ENCODE measurements around a stretch of chr17.

DNA sequence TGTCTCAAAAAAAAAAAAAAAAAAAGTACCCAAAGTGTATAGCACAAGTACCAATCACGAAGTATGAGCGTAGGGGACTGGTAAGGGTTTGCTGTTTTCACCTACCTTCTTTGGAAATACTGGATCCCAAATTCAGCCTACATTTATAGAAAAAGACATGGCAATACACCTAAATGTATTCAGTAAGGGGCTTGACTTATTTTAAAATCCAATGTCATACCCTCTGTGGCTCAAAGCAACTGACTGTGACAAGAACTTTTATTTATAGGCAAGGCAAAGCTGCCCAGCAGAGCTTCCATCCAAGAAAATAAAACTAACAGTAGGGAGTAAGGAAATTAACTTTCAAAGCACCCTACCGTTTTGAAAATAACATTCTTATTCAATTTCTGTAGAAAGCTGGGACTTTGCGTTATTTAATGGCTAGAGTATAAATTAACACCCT is 1.9 kb downstream of the WIPI1 start:
- RRBS: no CpG with 5 or more reads among the region's 4 CpGs

DNA sequence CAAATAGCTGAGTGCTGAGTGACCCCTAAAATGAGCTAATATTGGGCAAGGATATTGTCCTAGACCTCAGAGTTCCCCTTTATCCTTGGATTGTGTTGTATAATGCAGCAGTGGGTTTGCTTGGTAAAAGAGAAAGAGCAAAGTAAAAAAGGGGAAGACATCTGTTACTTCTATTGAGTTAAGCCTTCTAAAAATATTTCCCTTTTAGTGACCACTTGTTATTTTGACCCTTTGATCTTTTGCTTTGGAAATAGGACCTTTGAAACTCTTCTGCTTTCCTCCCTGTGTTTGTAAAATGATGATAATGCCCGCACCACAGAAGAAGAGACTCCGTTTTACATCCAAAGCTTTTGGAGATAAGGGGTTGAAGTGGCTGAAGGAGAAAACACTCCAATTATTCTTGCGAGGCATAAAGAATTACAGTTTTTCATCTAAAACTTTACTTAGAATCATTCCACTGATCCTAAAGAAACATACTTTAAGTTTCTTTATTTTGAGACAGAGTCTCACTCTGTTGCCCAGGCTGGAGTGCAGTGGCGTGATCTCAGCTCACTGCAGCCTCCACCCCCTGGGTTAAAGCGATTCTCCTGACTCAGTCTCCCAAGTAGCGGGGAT is 26.9 kb upstream of the PRKAR1A start:
- RRBS: no CpG with 5 or more reads among the region's 6 CpGs

DNA sequence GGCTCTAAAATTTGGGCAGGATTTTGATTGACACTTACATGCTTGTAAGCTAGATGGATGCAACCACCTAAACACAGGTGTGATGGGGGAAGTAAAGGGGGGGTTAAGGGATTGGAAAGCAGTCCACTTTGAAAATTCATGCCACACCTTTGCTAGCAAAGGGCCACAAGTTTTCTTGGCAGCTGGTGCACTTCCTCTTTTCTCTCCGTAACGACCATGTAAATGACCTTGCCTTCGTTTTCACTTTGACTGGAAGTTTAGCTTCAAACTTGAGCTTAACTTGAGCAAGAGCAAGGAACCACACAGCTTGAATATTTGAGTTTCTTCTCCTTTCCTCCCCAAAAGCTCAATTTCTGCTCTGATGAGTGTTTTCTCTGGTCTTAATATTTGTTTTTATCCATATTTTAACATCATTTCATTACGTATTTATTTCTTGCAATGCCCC is 14.2 kb upstream of the PRKAR1A start:
- RRBS: no CpG with 5 or more reads among the region's 4 CpGs

- RRBS: no CpG with 5 or more reads among the region's 4 CpGs
These were observed 2.6 kb upstream of the PRKAR1A start for GRCh38 chr17:68509551-68510180.

- RRBS: no CpG with 5 or more reads among the region's 9 CpGs
These were observed 10.4 kb downstream of the PRKAR1A start for GRCh38 chr17:68522567-68523050.

GRCh38 chr17:68541266-68542407 is 29.4 kb downstream of the PRKAR1A start:
- RRBS: no CpG with 5 or more reads among the region's 16 CpGs

- RRBS: 83% methylated on average over 1 of the region's 4 CpGs
These were observed 30.6 kb downstream of the PRKAR1A start for GRCh38 chr17:68542873-68543138.

- RRBS: no CpG with 5 or more reads among the region's 9 CpGs
These were observed 1.9 kb upstream of the FAM20A start for GRCh38 chr17:68602851-68603777.

DNA sequence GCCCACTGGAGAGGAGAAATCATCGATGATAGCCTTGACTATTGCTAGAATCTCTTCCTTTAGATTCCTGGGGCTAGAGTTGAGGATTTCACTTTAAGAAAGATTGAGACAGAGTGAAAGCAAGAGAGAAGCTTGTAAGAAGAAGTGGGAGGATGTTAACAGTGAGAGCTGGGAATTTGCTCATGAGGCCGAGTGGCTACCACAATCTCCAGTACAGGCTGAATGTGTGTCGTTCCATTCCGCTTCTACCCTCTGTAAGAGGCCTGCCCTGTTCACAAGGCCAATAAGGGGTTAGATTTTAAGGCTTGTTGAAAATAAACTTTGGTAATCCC is 170.9 kb upstream of the FAM20A start:
- RRBS: no CpG with 5 or more reads among the region's 4 CpGs

DNA sequence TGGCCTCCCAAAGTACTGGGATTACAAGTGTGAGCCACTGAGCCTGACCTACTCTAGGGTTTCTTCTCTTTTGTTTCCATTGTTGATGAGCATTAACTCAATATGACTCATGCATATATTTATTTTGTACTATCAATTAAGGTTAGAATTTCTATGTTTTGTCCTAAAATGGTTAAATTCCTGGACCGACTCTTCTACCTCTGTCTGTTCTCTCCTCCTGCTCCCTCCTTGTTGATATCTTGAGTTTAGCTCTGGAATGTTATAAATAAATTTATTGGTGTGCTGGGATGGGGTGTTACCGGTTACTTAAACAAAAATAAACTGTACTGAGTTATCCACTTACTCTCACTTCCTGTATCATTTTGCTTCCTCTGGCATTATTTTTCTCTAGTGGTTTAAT is 120.2 kb downstream of the ABCA8 start:
- RRBS: no CpG with 5 or more reads among the region's 2 CpGs

DNA sequence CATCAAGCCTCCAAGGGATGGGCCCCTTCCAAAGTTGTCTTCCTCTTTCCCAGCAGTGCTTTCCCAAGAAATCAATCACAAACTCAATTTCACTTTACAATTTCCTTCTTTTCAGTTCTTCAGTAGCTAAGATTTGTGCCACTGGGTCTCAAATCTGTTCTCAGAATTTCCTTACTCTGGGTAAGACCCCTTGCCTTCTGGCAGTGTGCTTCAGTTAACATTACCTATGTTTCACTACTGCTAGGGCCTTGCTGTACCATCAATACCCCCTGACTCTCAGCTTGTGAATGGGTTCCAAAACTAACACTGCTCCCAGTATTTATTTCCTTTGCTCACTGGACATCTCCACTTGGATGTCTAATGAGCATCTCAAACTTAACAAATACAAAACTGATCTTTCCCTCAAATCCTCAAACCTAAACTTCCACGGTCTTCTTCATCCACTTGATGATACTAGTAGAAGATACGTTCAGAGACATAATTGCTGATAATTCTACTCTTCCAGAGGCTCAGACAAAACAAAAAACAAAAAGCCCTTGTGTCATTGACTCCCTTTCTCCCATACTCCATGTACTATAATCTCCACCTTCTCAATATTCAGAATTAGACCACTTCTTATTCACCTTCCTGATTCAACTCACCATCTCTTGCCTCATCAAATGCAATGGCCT is 12.2 kb upstream of the ABCA10 start:
- RRBS: no CpG with 5 or more reads among the region's 2 CpGs

DNA sequence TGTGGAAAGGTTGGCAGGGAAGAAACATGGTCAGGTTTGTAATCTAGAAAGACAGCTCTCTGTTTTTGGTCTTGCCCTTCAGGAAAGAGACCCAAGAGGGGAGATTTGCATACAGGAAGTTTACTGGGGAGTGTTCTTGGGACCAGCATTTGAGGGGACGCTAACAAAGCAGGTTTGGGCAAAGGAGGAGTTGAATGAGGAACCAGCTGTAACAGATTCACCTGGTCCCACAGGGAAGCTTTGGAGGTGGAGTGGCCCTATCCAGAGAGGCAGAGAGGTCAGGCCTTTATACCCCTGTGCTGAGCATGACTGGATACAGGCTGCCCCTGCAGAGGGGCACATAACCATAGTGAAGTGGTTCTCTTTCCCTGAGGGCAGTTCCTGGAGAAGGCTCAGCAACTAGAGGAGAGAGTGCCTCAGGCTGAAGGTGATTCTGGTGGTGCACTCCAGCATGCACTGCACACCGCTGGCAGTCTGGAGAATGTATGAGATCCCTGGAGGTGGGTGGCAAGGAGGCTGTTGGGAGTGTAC is 37.0 kb downstream of the MAP2K6 start:
- RRBS: no CpG with 5 or more reads among the region's 2 CpGs

- RRBS: no CpG with 5 or more reads among the region's 6 CpGs
These were observed 19.9 kb upstream of the KCNJ16 start for GRCh38 chr17:70054801-70055761.

GRCh38 chr17:70104682-70105612 is 29.9 kb downstream of the KCNJ16 start:
- RRBS: no CpG with 5 or more reads among the region's 15 CpGs

- RRBS: no CpG with 5 or more reads among the region's 5 CpGs
These were observed 1.8 kb downstream of the KCNJ2 start for GRCh38 chr17:70171077-70171664.

DNA sequence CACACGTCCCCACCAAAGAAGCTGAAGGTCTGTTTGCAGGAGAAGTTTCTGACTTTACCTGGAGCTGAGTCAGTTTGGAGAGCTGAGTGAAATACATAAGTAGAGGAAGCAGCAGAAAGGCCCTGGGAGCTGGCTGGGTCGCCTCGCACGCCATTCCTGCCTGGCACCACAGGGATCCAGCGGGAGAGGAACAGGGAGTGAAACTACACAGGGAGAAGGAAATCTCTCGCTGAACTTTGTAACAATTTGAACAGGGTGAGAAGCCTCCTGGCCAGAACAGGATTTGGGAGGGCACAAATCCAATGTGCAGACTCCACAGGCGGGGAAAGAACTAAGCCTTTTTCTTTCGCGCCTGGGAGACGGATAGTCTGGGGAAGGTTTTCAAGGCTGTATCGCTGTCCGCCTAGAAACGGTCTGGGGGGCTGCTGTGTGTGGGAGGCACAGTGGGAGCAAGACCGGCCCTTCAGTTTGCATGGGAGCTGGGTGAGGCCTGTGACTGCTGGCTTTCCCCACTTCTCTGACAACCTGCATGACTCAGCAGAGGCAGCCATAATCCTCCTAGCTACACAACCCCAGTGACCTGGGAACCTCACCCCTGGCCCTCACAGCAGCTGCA is 778.4 kb downstream of the KCNJ2 start:
- RRBS: no CpG with 5 or more reads among the region's 14 CpGs

GRCh38 chr17:71938718-71938954 is 182.2 kb upstream of the SOX9 start:
- RRBS: no CpG with 5 or more reads among the region's 5 CpGs

DNA sequence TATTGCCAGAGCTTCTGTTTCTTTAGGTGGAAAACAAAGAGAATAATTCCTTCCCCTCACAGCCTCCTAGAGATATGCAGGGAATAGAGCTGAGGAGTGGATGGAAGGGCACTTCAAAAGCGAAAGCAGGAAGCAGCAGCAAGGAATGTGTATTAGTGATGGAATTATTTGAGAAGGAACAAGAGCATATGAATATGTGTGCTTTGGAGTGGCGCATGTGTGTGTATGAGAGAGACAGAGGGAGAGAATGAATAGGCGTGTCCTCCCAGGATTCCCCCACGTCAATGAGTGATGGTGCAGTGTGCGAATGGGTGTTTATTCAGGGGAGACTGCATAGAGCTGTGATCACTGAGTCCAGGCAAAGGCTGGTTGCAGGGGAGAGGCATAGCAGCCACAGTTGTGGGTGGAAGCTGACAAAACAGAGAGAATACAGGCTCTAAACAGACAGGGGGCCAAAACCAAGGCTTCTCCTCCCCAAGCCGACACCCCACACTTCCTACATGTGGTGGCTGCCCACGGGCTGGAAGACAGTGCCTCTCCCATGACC is 10.2 kb upstream of the SOX9 start:
- RRBS: no CpG with 5 or more reads among the region's 7 CpGs

GRCh38 chr17:72182365-72183097 is 61.7 kb downstream of the SOX9 start:
- RRBS: no CpG with 5 or more reads among the region's 5 CpGs

DNA sequence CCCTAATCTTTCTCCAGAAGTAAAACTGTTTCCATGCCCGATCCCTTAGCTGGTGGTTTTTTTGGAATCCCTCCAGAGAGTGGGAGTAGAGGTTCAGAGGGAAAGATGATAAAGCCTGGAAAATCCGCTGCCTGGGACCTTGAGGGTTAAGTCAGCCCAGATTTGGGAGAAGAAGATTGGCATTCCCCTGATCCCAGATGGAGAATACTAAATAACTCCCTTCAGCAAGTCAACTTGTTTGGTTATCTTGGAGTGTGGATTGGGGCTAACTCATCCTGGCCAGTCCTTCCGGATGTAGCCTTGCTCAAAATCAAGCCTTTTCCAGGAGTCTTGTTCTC is 71.4 kb downstream of the SOX9 start:
- RRBS: no CpG with 5 or more reads among the region's 3 CpGs

Data from BE2C (cell line).